Brain (tissue), 1 donor: Measurements from ENCODE around the gene DIMT1.

DNA sequence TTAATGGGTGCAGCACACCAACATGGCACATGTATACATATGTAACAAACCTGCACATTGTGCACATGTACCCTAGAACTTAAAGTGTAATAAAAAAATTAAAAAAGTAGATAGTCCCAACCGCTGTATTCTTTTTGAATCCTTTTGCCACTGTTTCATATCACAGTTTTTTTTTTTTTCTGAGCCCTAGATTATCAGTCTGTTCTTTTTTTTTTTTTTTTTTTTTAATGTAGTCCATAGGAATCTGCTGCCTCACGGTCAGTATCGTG lies 433.2 kb downstream of the RAB3C start:
- RRBS = no CpG with 5 or more reads among the region's 3 CpGs

DNA sequence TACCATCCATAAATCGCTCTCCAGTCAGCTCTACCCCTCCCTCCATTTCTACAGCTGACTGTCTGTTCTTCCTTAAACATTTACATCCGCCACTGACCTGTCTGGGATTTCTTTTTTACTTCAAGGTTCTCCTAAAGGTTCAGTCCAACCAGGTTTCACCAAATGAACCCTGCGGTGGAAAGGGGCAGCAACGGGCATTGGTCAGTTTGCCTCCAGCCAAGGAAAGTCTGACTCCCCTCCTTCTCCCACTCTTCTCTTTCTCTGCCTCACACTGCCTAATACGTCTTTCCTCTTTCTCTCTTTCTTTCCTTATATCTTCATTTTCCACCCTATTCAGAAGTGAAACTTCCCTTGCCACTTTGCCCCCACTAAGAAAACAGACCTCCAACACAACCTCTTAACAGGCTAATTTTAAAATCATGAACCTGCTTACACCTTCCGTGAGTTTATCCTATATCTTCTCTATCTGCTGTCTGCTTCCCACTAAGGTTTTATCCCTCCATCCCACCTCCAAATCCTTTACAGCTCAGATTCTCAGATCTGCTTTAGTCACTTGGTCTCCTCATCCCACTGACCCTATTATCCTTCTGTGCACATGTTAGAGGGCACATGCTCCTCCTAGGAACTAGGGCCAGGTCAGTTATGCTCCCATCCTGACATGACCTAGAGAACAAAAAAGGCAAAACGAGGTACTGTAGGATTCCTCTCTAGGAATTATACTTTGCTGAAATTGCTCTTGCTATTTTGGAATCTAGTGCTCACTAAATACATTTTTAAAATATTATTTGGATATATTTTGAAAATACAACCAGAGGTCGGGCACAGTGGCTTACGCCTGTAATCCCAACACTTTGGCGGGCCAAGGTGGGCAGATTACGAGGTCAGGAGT lies 439.4 kb downstream of the RAB3C start:
- RRBS = no CpG with 5 or more reads among the region's 11 CpGs

- RRBS = no CpG with 5 or more reads among the region's 3 CpGs
Observed at GRCh38 chr5:59158076-59158759, 575.3 kb downstream of the RAB3C start.

- RRBS = no CpG with 5 or more reads among the region's 4 CpGs
Observed at GRCh38 chr5:59250234-59250719, 643.2 kb downstream of the PDE4D start.

DNA sequence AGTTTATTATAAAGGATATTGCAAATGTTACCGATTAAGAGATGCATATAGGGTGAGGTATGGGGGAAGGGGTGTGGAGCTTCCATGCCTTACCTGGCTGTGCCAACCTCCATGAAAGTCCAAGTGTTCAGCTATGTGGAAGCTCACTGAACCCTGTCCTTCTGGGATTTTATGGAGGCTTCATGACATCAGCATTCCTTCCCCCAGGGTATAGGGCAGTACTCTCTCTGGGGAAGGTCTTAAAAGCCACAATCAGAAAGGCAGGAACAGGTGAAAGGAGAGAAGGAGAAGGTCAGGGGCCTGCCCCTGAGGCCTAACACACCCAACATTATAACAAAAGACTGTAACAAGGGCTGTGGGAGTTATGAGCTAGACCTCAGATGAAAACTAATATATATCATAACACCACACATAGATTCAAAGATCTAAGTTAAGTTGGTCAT lies 592.6 kb downstream of the PDE4D start:
- RRBS = no CpG with 5 or more reads among the region's 1 CpG

GRCh38 chr5:59359680-59360462 lies 533.7 kb downstream of the PDE4D start:
- RRBS = no CpG with 5 or more reads among the region's 10 CpGs

DNA sequence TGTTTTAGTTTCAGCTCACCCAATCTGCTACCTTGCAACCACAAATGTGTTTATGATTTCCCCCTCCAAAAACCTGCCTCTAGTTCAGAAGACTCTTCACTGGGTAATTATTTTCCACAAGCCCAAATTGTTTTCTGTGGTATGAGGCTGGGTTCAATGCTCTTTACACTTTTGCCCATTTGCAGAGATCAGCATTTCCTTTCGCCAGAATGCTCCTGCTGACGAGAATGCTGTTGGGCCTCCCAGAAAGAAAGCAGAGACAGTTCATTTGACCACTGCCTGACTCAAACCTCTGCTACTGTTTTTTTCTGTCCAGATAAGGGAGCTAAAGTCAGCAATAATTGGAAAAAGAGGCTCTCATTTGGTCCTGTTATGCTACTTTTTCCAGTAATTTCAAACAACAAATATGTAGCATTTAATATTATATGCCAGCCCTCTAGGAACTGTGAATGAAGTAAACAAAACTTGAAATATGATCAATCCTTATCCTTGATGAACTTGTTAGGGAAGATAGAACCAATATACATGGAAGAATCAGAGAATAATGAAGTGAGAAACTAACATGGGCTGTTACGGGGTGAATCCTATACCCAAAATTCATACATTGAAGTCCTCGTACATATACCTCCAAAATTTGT lies 427.1 kb downstream of the PDE4D start:
- RRBS = no CpG with 5 or more reads among the region's 4 CpGs

DNA sequence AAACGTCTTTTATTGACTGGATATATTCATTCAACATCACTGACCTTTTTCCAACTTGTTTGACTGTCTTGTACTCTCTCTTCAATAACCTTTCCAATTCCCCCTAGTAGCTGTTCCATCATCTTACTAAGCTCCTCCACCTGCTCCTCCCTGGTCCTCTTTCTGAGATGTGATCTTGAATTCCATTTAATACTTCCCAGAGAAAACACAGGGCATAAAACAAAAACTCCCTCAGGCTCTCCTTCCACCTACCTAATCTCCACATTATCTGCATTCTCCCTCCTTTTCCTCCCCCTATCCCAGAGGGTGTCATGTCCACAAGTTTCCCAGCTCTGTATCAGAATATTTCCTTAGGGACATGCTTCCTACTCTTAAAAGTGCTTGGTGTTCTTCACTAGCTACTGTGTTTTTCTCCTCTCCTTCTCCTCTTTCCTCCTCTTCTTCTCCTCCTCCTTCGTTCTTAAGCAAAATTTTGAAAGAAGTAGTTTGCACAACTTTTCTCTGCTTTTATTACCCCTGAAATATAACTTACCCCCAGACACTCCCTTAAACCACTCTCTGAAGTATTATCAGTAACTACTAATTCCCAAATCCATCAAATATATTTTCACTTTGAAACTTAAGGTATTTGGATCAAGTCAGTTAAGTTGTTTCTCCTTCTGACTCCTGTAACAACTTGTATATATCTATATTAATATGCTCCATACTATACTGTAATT lies 314.9 kb downstream of the PDE4D start:
- RRBS = no CpG with 5 or more reads among the region's 2 CpGs

DNA sequence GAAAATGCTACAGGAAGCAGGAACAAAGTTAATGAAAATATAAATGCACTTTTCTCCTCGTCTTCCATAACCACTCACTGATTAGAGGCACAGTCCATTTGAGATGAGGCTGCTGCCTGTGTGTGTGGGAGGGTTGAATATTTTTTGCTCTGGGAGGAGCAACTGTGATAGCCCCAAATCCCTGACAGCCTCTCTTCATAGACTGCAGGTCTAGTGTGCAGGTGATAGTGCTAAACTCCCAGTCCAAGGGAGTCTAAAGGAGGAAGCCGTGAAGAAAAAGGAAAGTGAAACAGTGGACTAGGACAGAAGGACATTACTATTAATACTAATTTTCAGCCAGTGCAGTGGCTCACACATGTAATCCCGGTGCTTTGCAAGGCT lies 295.1 kb downstream of the PDE4D start:
- RRBS = no CpG with 5 or more reads among the region's 3 CpGs

DNA sequence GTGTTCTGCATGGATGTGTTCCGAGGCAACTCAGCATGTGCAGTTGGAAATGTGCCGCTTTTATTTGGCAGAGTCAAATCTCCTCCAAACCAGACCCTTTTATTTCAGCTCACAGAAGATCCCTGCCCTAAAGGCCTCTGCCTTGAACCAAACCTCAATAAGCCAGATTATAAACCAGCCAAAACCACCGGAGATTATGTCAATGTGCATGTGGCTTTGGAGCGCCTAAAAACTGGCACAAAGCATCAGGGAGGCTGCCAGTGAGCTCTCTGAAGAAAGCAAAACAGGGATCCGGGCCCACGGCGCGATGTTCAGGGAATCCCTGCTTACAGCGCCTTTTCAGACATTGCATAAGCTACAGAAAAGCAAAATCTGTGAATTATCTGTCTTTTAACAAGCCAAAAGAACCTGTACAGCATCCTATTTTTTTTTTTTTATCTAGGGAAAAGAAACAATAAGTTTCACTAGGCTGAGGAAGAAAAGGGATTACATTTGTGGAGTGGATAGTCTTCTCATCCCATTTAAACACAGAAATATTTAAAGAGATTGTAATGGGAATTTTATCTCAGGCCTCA lies 360.0 kb downstream of the DEPDC1B start:
- RRBS = 18% methylated on average over 3 of the region's 9 CpGs

DNA sequence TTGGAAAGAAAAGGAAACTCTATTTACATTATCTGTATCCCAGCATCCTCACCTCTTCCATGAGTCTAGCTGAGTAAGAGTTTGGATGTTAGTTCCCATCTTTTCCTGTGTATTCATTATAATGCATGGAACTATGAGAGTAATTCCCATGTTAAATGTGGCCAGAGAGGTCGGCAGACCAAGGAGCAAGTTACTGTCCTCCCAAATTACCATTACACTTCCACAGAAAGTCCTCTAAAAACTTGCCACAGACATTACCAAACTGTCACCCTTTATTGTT lies 912 bp downstream of the DEPDC1B start:
- RRBS = no CpG with 5 or more reads among the region's 1 CpG

- RRBS = no CpG with 5 or more reads among the region's 4 CpGs
Observed at GRCh38 chr5:61070450-61071010, 91.7 kb downstream of the SMIM15 start.

- RRBS = no CpG with 5 or more reads among the region's 1 CpG
Observed at GRCh38 chr5:61212292-61212521, 49.9 kb upstream of the SMIM15 start.

DNA sequence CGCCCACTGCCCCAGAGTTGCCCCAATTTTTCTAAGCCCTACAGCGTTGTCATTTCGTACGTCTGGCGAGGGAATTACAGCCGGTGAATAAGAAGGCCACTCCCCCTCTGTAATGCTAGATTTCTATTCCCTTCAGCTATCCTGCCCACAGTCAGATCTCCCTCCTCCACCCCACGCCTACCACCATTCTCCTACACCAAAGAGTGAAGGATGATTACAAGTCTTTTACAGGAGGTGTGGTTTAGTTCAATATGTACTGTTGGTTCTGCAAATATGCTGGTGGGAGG lies 83.7 kb upstream of the SMIM15 start:
- RRBS = no CpG with 5 or more reads among the region's 7 CpGs

DNA sequence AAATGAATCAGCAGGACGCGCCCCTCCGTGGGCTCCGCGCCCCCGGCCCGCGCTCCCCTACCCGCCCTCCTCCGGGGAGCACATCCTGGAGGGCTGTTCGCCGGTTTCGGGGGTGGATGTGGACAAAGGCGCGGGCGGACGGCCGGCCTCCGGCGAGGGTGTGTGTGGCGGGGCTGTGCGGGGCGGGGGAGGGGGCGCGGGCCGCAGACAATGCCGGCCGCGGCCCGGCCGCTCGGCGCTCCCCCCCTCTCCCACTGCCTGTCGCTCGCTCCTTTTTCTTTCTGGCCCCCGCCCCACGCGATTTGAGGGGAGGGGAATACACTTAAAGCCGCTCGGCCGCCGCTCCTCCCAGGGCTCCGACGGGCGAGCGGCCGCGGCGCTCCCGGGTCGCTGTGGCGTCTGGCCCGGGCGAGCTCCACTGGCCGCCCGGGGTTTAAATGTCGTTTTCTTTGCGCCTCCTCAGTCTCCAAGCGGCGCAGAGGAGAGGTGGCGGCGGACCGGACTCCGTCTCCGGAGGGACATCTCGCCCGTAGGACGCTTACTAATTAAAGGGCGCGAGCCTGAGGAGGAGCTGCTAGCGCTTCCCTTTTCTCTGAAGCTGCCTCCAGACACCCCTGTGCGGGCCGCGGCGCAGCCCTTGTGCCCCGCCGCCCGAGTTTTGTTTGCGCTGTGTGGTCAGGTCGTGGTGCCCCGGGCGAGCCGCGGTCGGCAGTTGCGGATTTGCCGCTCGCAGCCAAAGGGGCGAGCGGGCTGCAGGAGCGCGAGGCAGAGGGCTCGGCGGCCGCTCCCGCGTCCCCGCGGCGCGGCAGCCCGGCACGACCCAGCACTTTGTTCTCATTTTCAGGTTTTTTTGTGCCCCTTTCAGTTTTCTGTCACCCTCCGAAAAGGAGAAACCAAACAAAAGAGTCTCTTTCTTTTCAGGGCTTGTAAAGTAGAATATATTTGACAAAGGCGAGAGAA lies 1.4 kb downstream of the ZSWIM6 start:
- RRBS = 2% methylated on average over 30 of the region's 105 CpGs

DNA sequence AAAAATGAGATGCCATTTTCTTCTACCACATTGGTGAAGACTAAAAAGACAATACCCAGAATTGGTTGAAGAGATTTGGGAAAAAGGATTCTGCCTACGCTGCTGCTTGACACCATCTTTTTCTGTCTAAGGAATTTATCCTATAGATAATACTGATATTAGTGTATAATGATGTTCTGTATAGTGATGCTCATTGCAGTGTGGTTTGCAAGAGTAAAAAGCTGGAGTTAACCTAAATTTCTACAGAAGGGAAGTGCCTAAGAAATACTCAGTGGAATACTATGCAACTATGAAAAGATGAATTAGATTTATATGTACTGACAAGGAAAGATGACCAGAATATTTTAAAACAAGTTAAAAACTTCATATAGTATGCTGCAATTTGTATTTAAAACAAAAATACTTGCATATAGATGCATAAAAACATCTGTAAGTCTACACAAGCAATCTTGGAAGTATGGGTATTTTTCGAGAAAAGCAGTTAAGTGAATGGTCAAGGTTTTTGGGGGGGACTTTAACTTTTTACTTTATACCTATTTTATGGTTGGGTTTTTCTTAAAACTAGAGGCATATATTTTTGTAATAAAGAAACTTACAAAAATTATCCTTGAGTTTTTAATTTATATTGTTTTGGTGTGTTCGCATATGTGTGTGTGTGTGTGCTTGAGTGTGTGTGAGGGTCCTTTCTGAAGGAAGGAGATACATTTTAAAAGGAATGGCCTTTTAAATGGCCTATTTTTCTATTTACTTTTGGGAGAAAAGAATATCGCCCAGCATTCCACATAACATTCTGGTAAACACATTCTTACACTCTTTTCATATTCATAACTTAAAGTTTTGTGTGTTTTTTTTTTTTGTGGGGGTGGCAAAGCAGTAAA lies 5.5 kb downstream of the ZSWIM6 start:
- RRBS = no CpG with 5 or more reads among the region's 4 CpGs

GRCh38 chr5:62299605-62300114 lies 6.3 kb upstream of the KIF2A start:
- RRBS = no CpG with 5 or more reads among the region's 1 CpG

DNA sequence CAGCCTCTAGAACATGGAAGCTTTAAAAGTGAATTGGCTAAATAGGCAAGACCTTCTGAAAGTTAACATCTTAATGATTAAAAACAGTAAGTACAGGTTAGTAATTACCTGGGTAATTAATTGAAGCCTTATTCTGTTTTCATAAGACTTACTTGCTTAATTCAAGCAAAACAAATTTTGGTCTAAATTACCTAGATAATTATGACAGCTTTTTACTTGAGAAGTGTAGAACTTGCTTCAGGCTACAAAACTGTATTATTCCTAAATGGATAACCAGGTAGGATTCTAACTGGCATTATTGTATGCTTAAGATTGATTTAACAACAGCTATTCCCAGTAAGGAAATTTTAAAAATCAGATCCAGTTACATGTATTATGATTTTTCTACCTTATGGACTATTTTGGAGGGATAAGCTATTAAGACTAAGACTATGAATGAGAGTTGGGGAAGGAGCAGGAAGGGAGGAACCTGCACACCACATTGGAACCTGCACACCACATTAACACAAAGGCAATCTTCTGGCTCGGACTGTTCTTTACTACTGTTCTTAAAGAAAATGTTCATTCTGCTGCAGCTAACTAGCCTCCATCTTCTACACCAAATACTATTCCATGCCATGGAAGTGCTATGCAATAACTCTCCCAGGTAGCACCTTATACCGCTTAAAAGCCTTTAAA lies 13.4 kb downstream of the DIMT1 start:
- RRBS = no CpG with 5 or more reads among the region's 2 CpGs

DNA sequence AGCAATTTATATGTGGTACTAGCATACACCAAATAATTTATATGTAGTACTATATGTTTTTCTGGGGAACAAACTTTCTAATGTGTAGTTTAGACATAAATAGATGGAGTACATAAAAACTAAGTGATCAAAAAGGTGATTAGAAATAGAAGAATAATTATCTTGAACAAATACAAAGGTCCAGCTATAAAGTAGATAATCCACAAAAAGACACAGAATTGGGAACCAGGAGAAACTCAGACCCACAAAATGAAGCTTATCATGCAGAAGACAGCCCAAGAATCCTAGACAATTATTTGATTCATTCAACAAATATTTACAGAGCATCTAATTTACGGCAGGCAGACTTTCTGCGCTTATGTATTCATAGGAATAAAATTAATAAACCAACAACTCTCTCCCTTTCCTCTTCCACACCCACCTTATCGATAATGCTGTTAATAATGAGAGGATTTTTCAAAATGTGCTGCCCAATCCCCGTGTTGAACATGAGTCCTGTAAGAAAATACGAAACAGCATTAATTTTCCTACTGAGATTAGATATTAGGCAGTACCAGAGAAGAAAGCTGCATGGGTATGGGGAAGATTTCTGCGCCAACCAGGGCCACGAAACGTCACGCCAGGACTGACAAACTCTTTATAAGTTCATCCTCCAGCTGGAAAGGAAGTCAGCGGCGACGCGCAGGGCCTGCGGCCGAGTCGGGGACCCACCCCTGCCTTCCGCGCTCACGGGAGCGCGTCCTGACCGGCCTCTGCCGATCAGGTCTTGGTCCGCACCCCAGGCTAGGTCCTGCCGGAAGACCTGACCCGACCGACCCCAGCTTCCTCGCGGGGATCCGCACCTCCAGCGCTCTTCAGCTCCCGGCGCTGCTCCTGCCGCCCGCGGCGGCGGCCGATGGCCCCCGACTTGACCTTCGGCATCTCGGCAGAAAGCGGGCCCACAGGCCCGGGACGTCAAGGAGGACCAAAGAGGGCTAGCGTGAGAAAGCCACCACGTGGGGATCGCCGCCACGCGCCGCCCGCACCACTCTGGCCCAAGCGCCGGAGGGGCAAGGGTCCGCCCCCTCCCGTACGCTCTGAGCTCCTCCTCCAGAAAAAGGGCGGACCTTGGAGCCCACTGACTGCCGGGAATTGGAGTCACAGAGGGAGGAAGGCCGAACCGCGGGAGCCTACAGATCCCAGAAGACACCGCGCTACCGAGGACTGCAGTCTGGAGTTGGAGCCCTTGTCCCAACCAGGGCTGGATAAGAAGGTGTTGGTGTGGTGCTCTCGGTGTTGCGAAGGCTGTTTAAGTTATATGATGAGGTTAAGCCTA lies at the start of gene DIMT1:
Gene DIMT1, minus strand, starts transcription at position 1,054 of the 1,315 bp plus-strand sequence.
- RRBS = 1% methylated on average over 35 of the region's 68 CpGs